H7 (cell line): Measurements from ENCODE around the genes UPK2, CENATAC and RNF26.

- RAMPAGE, long total RNA = no peak
These were observed 10.5 kb downstream of the CXCR5 start for GRCh38 chr11:118894205-118894510.

DNA sequence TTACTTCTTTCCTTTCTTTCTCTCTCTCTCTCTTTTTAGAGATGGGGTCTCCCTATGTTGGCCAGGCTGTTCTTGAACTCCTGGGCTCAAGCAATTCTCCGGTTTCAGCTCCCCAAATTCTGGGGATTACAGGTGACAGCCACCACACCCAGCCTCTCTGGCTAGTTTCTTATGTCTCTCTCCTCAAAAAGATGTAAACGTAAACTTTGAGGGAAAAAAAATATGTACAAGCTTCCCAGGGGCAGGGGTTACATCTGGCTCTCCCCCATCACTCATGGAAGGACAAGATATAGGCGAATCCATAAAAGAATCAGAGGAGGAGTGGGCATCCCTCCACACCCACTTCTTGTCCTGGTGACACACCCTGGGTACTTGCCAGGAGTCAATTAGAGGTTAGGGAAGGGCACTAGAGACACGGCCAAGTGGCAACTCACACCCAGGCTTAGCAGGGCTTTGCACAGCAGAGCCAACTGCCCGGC, 19.0 kb downstream of the BCL9L start:
- RAMPAGE, long total RNA = no peak

DNA sequence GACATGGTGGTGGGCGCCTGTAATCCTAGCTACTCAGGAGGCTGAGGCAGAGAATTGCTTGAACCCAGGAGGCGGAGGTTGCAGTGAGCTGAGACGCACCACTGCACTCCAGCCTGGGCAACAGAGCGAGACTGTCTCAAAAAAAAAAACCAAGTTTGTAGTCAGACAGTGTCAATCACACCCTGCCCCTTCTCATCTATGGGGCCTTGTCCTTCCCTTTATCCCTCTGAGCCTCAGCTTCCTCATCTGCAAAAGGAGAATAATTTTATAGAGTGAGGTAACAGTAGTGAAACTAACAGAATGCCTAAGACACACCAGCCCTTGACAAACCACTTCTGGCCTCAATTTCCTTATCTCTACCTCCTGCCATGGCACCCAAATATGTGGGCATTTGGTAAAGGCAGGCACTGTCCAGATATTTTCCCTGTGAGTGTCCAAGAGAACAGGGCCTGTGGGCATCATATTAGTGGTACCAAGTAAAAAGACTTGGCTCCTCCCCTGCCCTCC, 10.7 kb downstream of the BCL9L start:
- RAMPAGE, long total RNA = no peak

- RAMPAGE, long total RNA = no peak
These were observed 9.1 kb downstream of the BCL9L start for GRCh38 chr11:118916346-118917297.

DNA sequence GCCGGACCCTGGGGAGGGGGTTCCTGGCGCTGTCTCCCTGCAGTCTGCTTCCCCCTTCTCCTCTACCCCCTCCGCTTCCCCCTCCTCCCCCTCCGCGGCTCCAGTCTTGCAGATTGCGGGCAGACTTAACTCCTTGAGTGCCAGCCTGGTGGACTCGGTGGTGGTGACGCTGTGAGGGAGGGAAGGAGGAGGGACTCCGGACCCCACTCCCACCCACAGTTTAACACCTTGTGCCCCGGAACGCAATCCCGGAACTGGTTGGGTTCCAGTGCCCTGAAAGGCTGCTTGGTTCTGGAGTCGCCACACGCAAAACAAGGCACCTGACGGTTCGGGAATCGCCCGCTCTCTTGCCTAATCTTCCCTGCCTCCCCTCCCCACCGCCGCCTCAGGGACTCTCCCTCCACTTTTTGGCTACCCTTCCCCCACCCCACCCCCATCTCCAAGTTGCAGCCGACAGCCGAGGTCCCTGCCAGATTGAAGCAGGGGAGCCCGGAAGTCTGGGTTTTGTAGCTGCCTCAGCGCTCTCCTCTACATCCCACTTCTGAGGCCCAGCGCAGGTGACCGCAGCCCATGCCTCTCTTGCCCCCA, 3.9 kb upstream of the BCL9L start:
- RAMPAGE, long total RNA = no peak

DNA sequence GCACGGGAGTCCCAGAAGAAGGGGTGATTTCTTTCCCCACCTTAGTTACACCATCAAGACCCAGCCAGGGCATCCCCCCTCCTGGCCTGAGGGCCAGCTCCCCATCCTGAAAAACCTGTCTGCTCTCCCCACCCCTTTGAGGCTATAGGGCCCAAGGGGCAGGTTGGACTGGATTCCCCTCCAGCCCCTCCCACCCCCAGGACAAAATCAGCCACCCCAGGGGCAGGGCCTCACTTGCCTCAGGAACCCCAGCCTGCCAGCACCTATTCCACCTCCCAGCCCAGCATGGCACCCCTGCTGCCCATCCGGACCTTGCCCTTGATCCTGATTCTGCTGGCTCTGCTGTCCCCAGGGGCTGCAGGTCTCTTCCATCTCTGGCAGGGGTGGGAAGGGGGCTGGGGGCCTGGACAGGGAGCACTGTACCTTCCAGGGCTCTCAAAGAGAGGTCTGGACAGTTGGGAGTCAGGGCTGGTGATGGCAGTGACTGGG, at the start of gene UPK2:
Gene UPK2 (plus strand): TSS at position 233 of the 489 bp plus-strand sequence.
- RAMPAGE, long total RNA = no peak

DNA sequence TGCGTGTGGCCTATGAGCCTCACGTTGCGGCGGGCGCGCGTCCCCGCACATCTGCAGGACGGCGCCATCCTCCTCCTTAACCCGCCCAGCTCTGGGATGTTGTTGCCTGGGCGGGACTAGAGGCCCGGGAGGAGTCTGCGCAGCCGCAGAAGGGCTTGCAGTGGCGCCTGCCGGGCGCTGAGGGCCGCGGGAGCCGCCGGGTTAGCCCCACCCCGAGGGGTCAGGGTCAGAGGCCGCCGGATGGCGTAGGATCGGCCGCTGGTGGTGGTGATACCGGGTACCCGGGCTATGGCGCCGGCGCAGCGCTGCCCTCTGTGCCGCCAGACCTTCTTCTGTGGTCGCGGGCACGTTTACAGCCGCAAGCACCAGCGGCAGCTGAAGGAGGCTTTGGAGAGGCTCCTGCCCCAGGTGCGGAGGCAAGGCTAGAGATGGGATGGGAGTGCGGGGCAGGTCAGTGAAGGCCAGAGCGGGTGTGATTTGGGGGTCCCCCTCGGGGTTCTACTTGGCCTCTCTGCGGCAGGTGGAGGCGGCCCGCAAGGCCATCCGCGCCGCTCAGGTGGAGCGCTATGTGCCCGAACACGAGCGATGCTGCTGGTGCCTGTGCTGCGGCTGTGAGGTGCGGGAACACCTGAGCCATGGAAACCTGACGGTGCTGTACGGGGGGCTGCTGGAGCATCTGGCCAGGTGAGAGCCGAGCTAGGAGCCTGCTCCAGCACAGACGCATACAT, at the start of gene CENATAC:
Gene CENATAC (plus strand): TSS at position 229 of the 728 bp plus-strand sequence.
- RAMPAGE, long total RNA = start-site peak on the plus strand centred at position 269 of the sequence, 31 bp wide, 25 reads

GRCh38 chr11:119009619-119010163, 8.5 kb downstream of the RPS25 start:
- RAMPAGE, long total RNA = no peak

DNA sequence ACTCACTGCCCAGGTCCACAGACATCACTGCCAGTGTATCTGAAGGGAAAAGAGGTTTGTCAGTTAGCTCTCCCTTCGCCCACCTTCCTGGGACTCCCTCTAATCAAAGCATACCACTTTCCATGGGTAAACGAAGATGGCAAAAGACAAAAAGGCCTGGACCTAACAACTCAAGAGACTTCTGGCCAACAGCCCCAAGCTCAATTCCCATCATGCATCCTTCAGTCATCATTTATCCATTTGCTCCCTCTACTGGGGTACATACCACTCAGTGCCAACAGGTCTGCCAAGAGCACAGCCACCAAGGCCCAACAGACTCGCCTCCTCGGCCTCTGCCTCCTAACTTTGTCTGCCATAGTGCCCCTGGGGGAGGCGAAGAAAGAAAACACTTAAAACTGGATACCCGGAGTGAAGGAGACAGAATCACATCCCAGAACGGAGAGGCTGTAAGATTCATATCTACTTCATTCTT, 1.2 kb downstream of the HYOU1 start:
- RAMPAGE, long total RNA = no peak

DNA sequence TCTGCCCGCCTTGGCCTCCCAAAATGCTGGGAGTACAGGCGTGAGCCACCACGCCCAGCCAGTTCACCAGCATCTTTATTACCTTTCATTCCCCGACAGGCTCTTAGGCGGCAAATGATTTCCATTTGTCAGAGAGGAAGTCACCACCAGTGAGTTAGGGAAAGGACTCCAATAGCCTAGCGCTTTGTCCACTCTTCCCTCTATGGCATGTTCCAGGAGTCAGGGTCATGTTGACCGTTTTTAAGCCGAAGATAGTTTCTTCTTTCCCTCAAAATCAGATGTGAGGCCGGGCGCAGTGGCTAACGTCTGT, 1.4 kb upstream of the DPAGT1 start:
- RAMPAGE, long total RNA = no peak

GRCh38 chr11:119172365-119172875, 3.9 kb downstream of the NLRX1 start:
- RAMPAGE, long total RNA = no peak

- RAMPAGE, long total RNA = no peak
These were observed 54.2 kb downstream of the MCAM start for GRCh38 chr11:119262510-119263365.

DNA sequence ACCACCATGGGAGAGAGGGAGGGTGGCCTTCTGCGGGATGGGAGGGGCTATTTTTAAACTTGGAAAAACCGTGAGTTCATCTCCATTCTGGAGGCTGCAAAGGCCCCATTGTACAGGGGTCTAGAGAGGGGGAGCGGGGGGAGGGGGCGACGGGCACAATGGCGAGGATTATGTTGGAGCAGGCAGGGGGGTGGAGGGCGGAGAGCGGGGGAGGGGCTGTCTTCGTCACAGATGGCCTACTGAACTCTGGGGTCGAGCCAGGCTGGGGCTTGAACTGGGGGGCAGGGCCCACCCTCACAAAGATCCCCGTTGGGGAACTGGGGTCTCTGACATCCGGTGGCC, 3.3 kb upstream of the MCAM start:
- RAMPAGE, long total RNA = no peak

GRCh38 chr11:119334009-119334830, at the start of gene RNF26:
TSS of gene RNF26 (plus strand) at chr11:119334527.
- RAMPAGE, long total RNA = start-site peak on the plus strand at chr11:119334525-119334529, 88 reads

- RAMPAGE, long total RNA = no peak
These were observed 2.9 kb downstream of the RNF26 start for GRCh38 chr11:119337267-119337583.

DNA sequence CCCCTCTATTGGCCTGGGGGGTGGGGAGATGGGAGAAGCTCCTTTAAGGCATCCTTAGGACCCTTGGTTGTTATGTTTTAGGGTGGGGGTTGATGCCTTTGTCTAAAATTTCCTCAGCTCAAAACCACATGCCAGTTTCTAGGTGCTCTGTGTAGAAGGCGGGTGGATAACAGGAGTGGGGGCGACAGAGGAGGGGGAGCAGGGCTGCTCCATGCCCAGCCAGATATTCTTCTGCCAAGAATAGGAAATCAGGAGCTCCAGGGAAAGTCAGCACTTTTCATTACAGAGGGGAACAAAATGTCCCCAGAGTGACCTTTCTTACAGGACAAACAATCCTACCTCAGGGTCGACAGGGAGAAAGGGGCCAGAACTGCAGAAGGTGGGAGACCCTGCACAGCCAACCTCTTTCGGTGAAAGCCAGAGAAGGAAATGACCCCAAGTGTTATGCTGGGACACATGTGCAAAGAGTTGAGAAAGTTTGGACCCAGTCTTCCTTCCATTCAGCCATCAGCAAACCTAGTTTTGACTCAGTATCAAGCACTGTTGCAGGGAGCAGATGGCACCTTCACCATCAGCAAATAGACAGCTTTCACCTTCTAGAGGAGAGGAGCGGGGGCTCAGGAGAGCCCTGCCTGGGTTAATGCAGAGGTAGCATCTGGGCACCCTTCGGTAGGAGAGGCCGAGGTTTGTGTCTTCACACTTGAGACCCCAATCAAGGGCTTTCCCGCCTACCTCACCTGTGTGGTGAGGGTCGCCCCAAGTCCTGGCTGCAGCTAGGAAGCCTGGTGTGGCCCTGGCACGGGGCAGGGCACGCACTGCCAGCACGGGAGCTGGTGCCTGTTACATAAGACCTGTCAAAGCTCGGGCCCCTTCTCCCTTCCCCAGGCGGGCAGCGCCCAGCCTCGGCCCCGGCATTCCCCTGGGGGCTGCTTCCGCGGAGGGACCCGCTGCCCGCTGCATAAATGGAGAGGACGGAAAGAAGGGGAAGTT, 16.1 kb upstream of the MFRP start:
- RAMPAGE, long total RNA = no peak

- RAMPAGE, long total RNA = no peak
These were observed 17.2 kb upstream of the MFRP start for GRCh38 chr11:119363332-119364435.

DNA sequence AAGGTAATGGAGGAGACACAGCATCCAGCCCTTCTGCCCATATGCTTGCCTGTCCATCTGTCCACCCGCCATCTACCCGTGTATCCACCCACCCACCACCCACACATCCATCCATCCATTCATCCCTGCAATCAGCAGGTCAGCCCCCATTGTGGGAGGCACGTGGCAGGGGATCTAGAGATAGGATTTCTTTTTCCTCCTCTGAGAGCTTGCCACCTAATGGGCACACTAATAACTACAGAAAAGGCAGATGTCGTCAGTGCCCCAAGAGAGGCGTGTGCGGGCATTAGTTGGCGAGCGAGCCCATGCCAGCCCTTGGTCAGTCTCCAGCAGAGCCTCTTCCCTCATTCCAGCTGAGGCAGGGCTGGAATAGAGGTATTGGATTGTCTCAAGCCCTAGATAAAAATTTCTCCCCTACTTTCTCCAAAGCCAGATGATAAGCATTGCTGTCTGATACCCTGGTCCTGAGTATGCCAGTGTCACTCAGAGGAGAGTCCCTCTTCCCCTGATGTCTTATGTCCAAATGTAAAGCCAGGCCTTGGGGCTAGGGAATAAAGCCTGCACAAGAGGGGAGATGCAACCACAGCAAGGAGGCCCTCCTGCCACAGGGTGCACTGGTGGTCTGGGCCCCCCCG, 9.7 kb downstream of the USP2 start:
- RAMPAGE, long total RNA = no peak

DNA sequence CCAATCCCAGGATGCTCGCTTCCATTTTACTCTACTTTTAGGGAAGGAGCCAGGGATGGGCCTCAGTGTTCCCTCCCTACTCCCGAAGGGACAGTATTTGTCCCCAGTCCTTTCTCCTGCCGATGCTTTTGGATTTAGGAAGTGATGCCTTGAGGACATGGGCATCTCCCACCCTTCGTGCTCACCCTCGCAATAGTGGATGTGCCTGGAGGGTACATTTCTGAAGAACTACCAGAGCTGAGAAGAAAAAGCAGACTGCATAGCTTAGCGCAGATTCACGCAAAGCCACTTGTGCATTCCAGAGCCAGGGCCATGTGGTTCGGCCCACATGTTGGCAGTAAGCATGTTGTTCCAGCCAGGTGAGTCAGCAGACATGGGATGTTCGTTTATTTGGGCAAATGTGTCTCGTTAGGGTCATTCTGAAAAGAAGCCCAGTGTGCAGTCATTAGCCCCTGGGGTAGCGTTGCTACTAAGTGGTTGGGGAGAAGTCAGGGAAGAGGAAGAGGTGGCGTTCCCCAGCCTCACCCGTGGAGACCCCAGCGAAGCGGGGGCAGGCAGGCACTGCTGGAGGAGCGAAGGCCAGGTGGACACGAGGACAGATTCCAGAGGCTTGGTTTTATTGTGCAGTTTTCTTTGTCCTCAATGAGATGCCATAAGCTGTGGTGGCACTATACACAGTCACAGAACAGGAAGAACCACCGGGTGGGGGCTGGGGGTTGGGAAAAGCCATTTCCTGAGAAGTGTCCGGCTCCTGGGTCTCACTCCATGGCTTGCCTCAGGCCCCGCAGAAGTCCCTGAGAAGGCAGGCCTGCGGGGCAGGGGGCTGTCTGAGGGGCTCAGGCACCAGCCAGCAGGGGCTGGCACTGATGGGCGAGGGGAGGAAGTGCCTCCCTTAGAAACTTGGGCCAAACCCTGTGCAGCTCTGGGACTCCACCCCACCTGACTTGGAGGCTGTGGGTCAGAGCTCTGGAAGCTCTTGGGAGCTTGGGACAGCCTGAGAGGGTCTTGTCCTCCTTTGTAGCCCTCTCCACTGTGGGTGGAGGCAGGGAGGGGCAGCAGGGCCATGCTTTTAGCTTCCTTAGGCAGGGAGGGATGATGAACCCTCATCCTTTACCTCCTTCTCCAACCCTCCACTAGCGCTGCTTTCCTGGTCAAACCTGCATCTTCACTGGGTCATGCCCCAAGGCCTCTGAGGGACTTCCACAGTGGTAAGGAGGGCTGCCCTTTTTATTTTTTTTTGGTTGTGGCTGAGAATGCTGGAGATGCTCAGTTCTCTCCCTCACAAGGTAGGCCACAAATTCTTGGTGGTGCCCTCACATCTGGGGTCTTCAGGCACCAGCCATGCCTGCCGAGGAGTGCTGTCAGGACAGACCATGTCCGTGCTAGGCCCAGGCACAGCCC, 4.9 kb downstream of the THY1 start:
- RAMPAGE, long total RNA = no peak

- RAMPAGE, long total RNA = no peak
These were observed 22.8 kb upstream of the THY1 start for GRCh38 chr11:119445796-119446211.